Diencephalon (tissue), 2 donors: ENCODE data around the genes CLDN1 and GMNC.

DNA sequence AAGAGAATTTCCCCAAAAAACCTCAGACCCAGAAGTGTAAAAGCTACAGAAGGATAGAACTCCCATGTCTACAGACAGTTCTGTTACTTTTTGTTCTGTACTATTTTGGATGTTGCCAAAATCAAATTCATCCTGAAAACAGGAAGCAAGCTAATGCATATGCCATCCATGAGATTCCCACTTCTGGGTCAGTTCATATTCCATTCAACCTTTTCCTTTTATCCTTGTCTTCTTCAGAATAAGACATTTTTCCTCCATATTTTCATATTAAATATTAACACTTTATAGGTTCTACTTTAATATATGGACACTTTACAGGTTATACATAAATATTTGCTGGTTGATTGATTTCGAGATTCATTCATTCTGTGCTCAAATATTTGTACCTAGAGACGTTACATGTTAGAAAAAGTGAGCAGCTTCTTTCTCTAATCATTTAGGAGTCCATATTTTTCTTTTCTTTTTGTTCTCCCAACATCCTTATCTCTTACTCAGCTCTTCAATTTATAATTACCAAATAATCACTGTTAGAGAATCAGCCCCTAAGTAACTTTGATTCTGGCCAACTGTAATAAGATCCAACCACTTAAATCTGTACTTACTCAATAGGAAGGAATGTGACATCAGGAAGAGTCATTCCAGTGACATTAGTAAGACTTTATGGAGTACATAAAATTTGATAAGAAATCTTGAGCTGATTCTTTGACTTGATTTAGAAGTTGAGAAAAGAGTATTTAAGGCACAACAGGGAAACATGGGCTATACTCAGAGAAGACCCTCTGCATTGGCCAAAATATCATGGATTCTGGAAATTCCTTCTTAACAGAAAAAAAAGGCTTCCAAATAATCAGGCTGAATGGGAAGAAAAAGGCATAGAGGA lies 290.0 kb upstream of the TPRG1 start:
- RAMPAGE, long total RNA = no peak

- RAMPAGE, long total RNA = no peak
These were observed 193.1 kb upstream of the TPRG1 start for GRCh38 chr3:188978681-188979120.

DNA sequence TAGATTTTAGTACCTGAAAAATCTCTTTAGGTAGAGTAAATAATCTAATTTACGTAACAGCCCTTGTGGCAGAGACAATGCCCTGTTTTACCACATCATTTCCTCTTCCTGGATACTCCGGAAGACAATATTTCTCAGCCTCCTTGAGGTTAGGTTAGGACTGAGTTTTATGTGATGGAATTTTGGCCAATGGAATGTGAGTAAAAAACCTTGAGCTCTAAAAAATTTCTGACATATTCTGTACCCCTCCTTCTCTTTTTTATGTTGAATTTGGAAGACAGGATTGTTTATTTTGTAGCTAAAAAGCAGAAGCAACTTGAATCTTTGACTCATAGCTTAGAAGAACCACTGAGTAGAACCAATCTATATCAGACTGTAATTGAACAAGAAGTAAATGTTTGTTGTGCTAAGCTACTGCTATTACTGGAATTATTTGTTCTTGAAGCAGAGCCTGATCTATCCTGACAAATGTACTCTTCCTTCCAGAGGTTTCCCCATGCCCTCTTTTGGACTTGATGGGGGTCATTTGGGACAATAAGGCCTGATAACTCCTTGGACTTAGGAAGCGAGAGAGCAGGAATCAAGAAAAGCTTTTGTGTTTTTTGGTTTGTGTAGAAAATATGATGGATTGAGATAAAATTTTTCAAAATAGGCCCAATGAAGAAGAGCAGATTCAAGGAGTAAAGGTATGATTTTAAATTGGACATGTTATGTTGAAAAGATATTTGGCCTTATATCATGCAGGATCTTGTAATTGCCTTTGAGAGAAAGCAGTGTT lies 50.4 kb upstream of the TPRG1 start:
- RAMPAGE, long total RNA = no peak

GRCh38 chr3:189267715-189268473 lies 96.1 kb downstream of the TPRG1 start:
- RAMPAGE, long total RNA = no peak

DNA sequence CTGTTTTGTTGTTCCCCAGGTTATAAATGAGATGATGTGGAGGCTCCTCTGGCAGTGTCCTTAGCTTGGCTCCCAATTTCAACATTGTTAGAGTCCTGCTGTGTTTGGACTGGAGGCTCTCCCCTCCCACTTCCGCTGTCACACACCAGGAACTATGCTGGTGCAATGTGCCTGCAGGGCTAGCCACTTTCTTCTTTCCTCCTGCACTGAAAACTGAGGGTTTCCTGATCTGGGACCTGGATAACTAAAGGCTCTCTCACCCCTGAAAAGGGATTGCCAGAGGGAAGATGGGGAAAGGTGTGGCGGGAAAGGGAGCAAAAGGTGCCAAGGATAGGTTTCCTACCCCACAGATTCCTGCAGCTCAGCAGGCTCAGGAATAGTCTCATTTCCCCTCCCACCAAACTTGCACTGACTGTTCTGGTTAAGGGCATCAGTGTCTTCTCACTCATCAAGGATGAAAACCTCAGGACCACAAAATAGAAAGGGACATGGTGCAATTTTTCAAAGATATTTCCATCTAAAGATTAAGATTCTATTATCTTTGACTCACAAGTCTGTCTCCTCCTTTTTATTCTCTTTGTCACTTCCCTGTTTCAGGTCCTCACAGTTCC lies 121.5 kb downstream of the TPRG1 start:
- RAMPAGE, long total RNA = no peak

DNA sequence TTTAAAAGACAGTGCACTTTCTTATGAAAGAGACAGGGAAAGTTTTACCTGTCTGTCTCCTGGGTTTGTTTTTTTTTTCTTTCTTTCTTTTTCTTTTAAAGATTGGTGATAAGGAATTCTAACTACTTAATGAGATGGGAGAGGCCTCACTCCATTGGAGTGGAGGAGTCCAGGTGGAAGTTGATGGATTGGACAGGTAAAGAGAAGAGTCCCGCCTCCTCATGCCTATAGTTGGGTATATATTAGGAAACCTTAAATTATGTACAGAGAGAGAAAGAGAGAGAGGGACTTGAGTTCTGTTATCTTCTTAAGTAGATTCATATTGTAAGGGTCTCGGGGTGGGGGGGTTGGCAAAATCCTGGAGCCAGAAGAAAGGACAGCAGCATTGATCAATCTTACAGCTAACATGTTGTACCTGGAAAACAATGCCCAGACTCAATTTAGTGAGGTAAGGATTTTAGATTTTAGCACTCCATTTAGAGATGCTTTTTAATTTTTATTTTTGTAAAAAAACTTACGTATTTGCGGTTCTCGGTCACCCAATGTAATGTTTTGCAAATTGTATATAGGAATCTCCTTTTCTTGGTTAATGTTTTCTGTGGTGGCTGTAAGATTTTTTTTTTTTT lies 158.3 kb downstream of the TP63 start:
- RAMPAGE, long total RNA = no peak

DNA sequence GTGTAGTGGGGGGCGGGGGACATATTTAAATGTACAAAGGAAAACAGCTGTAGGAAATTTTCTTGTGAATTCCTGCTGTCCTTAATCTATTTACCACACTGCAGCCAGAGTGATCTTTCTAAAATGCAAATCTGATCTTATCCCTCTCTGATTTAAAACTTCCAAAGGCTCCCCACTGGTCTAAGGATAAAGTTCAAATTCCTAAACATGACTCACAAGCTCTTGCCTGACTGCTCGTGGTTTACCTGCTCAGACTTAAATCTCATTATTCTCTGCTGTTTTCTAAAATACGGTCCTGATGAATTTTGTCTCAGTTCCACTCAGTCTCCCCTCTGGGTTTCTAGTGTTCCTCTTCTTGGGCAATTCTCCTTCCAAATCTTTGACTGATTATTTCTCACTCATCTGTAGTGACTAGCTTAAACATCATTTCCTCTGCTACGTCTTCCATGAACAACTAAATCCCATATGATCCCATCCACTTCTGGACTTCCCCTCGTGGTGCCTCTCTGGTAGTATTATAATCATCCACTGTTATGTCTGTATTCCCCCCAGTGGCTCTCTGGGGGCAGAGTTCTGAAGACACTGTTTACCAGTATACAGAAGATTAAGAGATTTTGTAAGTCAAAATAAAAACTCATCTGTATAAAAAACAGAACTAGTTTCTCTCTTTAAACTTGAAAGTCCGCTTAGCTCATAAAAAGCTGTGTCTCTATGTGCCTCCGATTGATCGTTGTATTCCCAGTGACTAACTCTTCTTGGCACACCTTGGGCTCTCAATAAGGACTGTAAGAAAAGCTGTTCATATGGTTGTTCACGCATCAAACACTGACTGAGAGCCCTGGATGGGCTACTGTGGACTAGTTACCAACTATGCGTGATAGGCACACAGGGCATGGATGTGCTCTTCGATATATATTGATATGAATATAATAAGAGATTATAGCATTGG lies 108.2 kb downstream of the P3H2 start:
- RAMPAGE, long total RNA = no peak

GRCh38 chr3:190321545-190322835 lies at the start of gene CLDN1:
Gene CLDN1 (minus strand): TSS chr3:190322446.
- RAMPAGE, long total RNA = no peak

GRCh38 chr3:190517203-190518152 lies 3.6 kb downstream of the IL1RAP start:
- RAMPAGE, long total RNA = no peak

DNA sequence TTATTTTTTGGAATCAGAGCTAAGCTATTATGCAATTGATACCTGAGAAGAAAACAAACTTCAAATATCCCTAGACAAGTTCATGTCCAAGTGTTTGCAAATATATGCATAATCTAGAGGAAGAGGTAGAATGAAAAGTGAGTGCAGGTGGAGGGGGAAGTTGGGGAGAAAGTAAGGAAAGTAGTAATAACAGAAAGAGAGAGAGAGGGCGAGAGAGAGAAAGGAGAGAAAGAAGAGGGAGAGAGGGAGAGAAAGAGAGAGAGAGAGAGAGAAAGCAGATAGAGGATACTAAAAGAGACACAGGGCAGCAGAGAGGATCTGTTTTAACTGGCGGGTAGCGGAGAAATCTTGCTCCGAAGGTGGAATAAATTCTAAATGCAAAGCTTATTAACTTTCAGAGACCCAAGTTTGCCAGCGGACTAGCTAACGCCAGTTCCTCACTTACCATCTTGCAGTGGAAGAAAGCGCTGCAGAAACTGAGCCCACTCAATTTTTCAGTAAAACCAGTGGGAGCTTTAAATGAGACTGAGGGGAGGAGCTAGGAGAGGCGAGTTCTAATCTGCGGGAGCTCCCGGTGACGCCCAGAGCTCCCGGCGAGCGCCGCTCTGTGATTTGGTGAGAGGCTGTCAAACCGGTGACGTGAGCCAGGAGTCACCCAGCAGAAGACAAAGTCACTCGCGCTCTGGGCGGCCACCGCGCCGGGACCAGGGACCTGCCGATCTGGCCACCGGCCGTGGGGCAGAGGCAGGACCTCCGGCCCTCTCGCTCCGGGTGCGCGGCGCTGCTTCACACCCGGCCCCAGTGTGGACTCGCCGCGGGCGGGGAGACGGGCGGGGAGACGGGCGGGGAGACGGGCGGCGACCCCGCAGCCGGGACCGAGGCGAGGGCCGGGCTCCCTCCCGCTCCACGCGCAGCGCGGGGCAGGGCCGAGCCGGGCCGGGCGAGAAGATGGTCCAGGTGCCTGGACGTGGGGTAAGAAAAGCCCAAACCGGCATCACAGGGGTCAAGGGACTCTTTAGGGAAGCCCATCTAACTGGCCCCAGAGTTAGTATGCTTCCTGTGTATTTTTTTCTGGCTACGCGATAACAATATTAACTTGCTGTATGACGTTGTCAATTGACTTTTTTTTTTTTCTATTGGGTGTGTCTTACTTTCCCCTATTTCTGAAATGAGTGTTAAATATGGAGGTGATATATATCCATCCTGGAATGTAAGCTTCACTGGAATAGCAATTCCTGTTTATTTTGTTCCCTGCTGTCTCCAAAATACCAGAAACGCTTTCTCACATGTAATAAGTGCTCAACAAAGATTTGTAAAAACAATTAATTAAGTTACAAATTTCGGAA lies at the start of gene GMNC:
TSS of gene GMNC (minus strand) at position 527 of the 1,346 bp plus-strand sequence.
- RAMPAGE, long total RNA = start-site peak on the minus strand centred at position 621 of the sequence, 310 bp wide, 5 and 28 reads in 2 replicates

- RAMPAGE, long total RNA = no peak
These were observed 64.2 kb downstream of the OSTN start for GRCh38 chr3:191263208-191263702.

DNA sequence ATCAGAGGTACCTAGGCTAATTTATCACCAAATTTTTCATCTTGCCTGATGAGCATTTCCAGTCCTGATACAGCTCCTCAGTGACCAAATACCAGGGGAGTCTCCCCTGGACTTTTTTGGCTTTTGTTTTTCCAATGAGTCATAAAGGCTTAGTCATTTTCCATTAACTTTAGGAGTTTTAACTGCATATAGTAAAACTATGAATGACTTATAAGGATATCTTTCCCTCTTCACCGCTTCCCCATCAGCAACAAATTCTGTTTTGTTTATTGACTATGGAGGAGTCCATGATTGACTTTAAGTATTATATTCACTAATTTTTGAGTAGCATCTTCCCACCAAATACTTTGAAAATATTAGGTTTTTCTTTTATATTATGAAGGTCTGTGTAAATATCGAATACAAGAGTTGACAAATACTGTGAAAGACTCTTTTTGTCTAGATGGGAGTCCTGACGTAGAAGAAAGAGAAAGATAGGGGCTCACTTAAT lies 7.6 kb upstream of the UTS2B start:
- RAMPAGE, long total RNA = no peak

DNA sequence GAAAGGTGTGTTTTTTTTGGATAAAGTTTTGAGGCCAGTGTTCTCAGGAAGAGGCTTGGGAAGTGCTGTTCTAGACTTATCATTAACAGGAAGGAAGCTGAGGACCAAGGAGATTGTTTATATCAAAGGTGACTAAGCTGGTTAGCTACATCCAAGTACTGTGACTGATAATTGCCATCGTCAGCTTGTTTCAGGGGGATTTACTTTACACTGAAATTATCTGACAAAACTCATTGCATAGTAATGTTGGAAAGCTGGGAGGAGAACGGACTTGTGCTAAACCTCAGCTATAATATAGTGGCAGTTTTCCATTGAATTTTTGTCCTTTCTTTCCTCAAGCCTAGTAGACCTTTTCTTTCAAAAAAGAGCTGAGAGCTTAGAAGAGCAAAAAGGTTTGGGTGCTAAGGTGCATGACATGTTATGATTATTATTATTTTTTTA lies 36.4 kb upstream of the UTS2B start:
- RAMPAGE, long total RNA = no peak

DNA sequence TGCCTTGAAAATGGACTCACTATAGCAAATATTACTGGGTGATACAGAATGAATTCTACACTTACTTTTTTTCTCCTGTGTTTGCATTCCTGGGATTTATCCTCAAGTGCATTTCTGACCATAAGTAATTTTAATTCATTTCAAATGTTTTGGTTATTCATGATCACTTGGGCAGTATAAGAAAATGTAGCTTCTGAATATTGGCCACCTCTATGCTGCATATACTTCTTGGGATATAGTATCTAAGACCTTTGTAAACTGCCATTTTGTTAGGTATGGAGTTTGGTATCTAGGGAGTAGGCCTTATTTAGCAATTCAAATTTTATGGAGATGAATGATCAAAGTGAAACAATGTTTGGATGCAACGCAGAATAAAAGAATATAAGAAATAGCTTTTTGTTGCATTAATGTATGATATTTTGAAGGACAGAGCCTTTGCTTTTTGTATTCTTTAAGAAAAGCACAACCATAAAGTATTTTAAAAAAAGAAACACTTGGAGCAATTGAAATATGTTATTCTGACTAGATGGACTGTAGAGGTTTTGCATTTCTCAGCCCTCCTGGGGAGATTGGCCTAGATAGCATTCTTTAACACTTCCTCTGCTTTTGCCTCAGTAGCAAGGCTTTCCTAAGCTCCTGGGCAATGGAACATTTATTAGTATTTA lies 61.6 kb upstream of the UTS2B start:
- RAMPAGE, long total RNA = no peak

DNA sequence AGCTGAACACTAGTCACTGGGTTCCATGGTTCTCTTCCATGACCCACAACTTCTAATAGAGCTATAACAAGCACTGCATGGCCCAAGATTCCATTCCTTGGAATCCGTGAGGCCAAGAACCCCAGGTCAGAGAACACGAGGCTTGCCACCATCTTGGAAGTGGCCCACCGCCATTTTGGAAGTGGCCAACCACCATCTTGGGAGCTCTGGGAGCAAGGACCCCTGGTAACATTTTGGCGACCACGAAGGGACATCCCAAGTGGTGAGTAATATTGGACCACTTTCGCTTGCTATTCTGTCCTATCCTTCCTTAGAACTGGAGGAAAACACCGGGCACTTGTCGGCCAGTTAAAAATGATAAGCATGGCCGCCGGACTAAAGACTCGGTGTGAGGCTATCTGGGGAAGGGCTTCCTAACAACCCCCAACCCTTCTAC lies 198.1 kb downstream of the PYDC2 start:
- RAMPAGE, long total RNA = no peak

- RAMPAGE, long total RNA = no peak
These were observed 67.1 kb downstream of the MB21D2 start for GRCh38 chr3:192850243-192851192.

- RAMPAGE, long total RNA = no peak
These were observed 117.8 kb downstream of the OPA1 start for GRCh38 chr3:193710590-193711365.

- RAMPAGE, long total RNA = no peak
These were observed 259.1 kb downstream of the OPA1 start for GRCh38 chr3:193851971-193852706.

GRCh38 chr3:193863785-193864135 lies 270.8 kb downstream of the OPA1 start:
- RAMPAGE, long total RNA = no peak

DNA sequence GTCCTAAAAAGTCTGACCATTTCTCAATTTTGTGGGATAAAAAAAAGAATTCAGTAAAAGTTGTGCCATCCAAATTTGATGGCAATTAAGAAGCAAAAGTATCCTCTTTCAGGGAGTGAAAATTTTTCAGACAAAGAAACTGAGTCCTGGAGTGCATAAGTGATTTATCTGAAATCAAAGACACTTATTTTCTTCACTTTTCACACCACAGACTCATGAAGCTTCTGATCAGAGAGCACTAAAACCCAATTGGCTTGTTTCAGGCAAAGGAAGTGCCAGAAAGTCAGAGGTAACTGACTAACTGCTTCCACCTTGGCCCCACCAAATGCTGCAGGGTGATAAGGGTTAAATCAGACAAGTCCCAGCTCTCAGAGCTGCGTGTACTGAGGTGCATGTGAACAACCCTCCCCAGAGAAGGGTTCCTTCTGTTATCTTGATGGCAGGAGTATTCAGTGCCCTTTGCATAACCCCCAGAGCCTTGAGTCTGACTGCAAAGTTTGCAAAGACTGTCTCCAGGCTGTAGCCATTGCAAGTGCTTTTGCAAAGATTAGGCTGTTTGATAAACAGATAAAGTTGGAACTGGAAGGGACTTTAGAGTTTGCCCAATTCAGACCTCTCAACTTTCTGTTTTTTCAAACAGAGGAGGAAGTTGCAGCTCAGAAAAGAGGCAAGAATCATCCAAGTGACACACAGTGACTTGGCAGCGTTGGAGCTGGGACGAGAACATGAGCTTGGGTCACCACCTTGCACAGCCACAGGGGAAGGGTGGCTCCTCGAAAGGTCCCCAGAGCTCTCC lies 225.1 kb upstream of the HES1 start:
- RAMPAGE, long total RNA = no peak